ENCODE results near the gene TDRD7.

DNA sequence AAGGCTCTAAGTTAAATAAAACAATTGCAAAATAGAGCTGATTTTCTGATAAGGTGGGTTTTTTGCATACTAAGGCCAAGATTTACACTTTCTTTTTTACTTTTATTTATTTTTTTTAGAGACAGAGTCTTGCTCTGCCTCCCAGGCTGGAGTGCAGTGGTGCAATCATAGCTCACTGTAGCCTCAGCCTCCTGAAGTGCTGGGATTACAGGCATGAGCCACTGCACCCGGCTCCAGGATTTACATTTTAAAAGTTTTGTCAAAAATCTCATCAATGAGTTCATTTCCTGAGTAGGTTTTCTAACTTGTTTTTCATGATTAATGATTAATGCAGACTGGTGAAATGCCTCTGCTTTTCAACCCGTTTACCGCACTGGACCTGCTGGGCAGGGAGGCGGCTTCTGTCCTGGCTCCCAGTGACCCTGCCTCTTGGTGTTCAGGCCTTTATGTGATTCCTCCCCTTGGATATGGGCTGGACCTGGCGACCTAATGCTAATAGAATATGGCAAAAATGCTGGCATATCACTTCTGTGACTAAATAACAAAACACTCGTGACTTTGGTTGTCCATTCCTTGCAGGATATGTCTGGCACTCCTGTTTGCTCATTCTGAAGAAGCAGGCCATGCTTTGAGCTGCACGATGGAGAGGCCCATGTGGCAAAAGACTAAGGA, 79.8 kb upstream of the PTCH1 start:
- PRO-cap: no peak

- PRO-cap: no peak
Measured at GRCh38 chr9:96013944-96014484, 138.5 kb downstream of the ERCC6L2 start.

DNA sequence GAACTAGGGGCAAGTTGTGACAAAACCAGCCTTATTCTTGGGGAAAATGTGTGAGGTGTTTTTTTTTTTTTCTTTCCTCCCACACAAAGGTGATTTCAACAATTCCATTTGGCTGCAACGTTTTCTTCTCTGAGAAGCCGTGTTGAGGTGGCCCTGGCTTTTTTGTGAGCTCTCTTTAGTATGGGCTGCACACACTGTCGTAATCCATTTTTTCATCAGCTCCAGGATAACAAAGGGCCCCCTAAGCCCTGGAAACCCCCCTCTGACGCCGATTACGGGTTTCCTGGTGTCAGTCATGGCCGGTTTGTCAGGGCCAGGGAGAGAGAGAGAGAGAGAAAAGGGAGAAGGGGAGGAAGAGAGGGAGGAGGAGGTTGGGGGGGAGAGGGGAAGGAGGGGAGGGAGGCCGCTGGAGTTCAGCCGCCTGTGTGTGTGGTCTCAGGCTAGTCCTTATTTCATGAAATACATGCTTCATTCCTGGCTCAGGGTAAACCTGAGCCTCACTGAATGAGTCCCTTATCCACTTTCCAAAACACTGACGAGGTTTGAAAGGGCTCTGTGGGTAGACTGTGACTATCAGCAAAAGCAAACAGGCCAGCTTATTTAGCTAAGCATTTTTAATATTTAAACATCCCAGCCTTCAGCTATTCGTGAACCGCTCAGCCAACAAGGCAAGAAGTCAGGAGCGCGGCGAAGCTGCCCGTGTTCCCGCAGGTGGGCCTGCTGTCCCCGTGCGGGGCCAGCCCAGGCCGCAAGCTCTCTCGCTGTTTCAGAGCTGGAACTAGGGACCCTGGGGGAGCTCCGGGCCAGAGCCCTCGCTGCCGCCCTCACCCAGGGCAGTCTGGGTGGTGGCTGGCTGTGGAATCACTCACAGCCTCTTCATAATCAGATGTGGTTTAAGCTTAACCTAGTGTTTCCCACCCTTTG, 172.8 kb downstream of the ERCC6L2 start:
- PRO-cap: no peak

- PRO-cap: no peak
Measured at GRCh38 chr9:96095217-96095576, 206.8 kb downstream of the HSD17B3 start.

DNA sequence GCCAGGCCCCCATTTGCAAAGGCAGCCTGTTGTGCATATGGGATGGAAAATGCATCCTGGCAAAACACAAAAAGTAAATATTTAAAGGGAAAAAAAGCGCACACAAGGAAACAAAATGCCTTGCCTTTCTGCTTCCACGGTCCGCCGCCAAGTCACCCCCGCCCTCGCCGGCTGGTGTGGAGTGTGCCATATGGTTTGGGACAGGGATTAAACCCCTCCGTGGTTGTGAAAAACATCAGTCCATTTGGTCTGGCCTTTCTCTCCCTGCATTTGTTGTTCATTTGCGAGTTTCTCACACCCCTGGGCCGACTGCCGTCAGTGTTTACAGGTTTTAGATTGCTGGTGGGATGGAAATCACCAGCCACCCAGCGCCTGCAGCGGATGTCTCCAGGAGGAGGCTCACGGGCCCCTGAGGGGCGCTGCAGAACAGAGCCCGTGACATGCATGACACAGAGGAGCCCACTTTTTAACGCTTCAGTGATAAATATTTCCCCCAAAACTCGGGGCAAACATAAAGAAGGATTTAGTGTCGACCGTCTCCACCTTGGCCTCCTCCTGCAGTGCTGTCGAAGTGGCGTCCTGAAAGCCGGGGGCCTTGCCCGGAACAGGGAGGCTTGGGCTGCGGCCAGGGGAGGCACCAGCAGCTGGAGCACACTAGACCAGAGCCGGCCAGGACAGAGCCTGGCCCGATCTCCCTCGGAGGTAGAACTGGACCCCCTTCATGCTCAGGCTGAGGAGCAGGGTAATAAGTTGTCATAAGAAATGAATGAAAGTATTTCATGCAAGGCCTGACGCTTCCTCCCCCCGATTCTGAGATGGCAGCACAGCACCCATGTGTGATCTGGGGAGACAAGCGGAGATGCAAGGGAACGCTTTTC, 161.4 kb downstream of the HSD17B3 start:
- PRO-cap: no peak

- PRO-cap: no peak
Measured at GRCh38 chr9:96145799-96146180, 156.2 kb downstream of the HSD17B3 start.

DNA sequence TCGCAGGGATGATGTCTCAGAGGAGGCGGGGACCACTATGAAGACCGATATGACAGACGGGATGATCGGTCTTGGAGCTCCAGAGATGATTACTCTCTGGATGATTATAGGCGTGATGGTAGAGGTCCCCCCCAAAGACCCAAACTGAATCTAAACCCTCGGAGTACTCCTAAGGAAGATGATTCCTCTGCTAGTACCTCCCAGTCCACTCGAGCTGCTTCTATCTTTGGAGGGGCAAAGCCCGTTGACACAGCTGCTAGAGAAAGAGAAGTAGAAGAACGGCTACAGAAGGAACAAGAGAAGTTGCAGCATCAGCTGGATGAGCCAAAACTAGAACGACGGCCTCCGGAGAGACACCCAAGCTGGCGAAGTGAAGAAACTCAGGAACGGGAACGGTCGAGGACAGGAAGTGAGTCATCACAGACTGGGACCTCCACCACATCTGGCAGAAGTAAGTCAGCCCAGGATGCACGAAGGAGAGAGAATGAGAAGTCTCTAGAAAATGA, 155.1 kb downstream of the HSD17B3 start:
- PRO-cap: no peak

DNA sequence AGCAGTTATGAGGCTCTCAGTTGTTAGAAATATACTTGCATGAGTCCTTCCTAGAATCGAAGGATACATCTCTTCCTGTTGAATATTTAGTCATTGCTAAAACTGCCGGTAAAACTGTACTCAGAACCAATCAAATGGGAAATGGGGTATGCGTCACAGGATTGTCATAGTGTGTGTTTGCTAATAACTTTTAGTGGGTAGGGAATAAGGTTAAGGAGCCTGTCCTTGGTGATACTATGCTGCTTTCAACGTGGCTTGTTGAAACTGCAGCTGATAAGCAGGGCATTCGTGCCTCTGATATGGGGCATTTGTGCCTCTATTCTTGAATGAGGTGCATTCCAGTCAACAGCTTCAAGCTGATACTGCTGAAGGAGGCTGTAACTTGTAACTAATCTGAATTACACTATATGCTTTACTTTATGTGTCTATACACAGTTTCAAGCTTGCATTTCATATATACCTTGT, 26.6 kb downstream of the HABP4 start:
- PRO-cap: no peak

DNA sequence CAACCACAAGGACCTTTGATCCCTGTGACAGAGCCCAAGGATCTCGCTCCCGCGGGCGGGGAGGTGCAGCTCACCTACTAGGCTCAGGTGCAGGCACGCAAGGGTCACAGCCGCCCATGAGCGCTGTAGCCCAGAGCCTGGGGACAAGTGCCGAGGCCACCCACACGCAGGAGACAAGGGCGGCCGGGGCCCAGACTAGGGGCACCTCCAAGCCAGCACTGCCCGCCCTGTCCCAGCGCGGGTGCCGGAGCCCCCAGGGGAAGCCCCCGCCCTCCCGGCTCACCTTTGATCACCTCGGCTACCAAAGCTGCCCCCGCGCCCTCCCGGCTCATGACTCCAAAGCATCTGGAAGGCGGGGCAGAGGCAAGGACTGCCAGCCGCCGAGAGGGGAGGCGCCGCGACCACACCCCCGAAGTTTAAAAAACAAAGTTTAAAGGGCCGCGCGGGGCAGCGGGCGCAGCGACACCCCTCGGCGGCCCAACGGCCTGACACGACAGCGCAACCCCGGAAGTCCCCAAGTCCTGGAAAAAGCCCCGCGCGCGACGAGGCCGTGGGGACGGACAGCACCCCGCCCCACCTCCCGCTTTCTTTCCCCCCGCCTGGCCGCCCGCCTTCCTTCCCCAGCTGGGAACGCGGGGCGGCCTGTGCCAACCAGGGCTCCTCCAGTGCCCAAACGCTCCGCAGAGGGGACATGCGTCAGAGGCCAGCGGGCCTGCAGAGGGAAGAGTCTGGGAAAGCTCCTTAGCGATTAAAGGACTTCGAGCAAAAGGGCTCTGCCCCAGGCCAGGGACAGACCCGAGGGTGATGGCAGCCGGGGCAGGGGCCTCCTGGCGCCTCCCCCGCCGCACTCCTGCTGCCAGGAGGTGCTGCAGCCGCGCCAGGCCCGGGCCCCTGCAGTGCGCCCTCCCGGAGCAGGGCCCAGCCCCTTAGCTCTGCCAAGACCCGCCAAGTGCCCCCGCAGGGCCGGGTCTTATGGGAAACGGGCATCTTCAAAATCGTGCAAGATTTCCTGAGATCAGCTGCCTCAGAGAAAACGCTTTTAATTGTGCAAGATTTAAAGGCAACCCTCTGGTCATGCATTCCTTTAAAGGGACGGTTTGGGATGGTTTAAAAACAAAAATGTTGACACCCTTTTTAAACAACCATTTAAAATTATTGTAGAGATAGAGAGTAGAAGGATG, 52.8 kb downstream of the CDC14B start:
- PRO-cap: bidirectional peak, plus-strand start at position 507 of the sequence, minus-strand start at position 347 of the sequence

GRCh38 chr9:96620694-96621347, 1.2 kb upstream of the CDC14B start:
- PRO-cap: no peak

- PRO-cap: bidirectional peak, plus-strand start at chr9:96687080, minus-strand start at chr9:96686862
Measured at GRCh38 chr9:96686379-96687544, 31.6 kb upstream of the PRXL2C start.

DNA sequence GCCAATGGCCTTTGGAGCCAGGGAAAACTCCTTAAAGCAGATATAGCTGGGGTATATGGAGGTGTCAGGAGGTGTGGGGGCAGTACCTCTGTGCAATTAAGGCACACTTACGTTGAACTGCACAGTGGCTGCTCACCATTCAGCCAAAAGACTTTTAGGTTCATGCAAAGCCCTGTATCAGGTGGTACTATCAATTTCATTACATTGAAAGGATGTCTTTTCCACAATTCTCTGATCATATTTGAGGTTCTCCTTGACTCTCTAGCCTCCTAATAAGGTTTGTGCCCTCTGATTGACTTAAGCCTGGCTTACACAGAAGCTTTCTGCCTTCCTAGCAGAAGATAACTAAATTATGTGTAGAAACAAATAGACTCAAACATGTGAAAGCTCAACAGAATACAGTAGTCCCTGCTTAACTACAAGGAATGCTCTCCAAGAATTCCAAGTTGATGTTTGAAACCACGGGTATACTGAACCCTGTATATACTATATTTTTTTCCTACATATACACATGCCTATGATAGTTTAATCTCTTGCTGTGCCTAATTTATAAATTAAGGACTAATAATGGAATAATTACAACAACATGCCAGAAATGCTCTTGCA, 20.6 kb downstream of the ZNF510 start:
- PRO-cap: no peak

GRCh38 chr9:97411628-97413074, at the start of gene TDRD7:
TSS of gene TDRD7 (plus strand) at chr9:97412096.
- PRO-cap: unidirectional peak, plus-strand start at chr9:97411992; bidirectional peak, plus-strand start at chr9:97412108, minus-strand start at chr9:97412000

DNA sequence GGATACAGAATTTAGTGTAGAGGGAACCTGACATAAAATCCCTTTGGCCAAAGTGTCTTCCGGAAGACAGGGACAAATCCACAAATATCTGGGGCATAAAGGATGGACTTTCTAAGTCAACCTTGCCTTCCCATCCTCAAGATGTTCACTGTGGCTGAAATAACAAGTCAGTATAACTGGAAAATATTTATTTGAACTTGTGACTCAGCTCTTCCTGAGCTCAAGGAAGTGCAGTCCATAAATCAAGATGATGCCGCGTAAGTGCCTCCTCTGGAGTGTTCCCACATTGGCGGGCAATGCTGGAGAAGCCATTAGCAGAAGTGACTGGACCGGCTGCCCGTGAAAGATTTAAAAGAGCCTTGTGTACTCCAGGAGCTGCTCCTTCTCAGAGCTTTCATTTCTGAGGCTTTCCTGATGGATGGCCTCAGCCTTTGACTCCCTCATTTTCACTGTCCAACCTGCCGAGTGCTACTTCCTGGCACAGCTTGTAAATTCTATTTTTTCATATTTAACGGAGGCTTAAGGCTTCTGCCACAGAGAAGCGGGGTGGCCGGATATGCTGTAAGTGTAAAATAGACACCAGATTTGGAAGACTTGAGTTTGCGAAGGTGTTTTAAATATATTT, 17.5 kb downstream of the TMOD1 start:
- PRO-cap: unidirectional peak, plus-strand start at position 314 of the sequence

DNA sequence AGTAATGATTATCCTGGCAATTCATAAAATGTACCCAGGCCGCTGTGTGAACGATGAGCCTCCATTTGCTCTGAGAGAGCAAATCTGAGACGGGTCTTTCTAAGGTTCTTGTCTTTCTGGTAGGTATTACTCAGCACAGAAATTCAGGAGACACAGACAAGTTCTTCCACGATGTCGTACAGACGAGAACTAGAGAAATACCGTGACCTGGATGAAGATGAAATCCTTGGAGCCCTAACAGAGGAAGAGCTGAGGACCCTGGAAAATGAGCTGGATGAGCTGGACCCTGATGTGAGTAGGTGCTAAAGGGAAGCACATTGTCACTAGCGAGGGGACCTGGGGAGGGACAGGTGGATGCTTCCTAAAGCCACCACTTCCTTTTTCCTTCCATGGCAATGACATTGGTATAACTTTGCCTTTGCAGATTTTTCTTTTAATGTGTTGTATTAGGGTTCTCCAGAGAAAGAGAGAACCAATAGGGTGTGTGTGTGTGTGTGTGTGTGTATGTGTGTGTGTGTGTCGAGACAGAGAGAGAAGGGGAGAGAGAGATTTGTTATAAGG, 22.6 kb downstream of the TMOD1 start:
- PRO-cap: no peak

- PRO-cap: no peak
Measured at GRCh38 chr9:97666553-97667483, 30.3 kb downstream of the XPA start.

DNA sequence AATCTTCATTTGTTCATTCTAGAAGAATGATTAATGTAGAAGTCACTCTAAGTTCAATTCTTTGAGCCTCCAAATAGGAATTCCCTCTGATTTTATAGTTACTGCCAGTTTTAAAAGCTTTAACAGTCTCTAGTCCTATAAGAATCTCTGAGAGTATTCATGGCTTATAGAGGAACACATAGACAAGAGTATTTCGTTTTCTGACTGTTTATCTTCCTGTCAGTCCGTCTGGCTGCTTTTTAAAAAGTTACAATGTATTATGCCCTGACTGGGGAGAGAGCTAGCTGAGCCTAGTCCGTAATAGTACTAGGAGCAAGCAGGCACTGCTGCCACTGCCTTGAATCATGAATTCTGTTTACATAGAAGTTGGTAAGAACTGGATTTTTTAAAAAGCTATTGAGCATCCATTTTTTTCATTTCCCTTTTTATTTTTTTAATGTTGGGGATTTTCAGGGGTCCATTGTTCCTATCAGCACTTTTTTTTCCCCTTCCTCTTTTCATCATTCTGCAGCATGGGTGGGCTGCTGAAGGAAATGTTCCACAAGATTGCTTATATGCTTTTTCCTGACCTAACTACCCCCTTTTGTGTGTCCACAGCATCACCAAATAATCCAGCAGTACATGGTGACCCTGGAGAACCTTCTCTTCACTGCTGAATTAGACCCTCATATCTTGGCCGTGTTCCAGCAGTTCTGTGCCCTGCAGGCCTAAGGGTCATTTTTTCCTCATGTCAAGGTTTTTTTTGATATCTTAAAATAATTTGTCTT, 26.5 kb downstream of the XPA start:
- PRO-cap: no peak

DNA sequence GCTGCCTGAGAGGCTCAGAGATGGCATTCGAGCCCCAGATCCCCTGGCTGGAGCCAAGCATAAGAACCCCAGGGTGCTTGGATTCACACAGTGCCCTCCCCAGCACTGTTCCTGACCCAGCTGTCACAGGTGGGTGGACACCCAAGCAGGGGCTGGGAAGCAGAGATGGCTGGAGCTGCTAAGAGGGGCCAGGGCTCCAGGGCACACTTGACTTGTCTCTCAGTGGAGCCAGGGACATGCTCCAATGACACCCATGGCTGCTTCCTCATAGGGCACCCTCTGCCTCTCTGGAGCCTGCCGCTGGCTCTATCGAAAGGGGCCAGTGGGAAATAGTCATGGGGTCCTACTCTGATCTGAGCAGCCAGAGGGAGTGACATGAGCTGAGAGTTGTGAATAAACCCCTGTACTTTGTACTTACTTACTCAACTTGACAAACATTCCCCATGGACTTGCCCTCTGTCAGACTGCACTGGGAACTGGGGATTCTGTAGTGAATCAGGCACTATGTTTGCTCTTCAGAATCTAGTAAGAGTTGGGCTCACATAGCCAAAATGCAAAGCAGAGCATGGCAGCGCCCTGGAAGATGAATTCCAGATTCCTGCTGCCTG, 62.7 kb upstream of the XPA start:
- PRO-cap: no peak

DNA sequence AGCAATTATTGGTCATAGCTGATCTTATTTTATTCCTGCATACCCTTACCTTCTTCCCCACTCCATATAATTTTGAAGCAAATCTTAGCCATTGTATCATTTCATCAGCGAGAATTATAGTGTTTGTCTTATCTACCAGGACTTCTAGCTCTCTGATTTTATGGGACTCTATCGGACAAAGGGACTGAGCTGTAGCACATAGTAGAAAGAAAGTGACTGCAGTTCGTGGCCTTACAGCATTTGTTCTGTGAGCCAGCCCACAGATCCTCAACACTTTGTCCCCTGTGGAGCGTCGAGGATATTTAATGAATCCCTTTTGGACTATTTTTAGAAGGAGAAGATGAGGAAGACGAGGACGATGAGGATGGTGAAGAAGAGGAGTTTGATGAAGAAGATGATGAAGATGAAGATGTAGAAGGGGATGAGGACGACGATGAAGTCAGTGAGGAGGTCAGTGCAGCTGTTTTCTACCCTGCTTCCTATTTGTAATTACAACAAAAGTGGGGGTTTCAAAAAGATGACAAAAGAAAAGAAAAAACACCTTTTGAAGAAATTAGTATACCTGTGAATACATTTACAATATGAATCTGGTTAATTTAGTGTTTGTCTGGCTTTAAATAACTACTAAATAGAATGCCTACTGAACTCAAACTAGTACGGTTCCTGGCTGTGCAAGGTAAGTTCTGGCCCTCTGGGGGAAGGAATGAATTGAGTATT, 28.0 kb downstream of the ANP32B start:
- PRO-cap: no peak

DNA sequence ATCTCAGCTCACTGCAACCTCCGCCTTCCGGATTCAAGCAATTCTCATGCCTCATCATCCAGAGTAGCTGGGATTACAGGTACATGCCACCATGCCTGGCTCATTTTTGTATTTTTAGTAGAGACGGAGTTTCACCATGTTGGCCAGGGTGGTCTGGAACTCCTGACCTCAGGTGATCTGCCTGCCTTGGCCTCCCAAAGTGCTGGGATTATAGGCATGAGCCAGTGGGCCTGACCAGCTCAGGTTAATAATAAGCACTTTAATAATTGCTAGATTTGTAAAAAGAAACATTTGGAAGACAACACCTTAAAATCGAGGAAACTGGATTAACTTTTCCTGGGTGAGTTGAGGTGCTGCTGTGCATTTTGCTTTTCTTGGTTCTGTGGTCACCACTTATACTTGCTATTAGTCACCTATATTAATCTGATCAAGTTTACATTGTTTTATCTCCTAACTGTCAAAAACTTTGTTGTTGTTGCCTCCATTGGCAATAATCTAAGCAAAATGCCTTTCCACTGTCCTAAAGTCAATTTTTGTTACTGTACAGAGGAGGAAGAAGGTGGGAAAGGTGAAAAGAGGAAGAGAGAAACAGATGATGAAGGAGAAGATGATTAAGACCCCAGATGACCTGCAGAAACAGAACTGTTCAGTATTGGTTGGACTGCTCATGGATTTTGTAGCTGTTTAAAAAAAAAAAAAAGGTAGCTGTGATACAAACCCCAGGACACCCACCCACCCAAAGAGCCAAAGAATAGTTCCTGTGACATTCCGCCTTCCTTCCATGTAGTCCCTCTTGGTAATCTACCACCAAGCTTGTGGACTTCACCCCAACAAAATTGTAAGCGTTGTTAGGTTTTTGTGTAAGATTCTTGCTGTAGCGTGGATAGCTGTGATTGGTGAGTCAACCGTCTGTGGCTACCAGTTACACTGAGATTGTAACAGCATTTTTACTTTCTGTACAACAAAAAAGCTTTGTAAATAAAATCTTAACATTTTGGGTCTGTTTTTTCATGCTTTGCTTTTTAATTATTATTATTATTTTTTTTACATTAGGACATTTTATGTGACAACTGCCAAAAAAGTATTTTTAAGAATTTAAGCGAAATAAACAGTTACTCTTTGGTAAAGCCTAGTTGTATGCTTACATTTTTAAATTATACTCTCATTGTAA, 32.1 kb downstream of the ANP32B start:
- PRO-cap: no peak